Ovary (tissue), 7 donors: ENCODE results near the gene CTNS.

- PRO-cap, 7 experiments: no peak in any of the 7 experiments
- RAMPAGE, long total RNA, 2 experiments: no peak in any of the 2 experiments
These were observed 52.9 kb downstream of the SMG6 start for GRCh38 chr17:2250521-2251253.

- PRO-cap, 7 experiments: no peak in any of the 7 experiments
- RAMPAGE, long total RNA, 2 experiments: no peak in any of the 2 experiments
These were observed 6.0 kb downstream of the SGSM2 start for GRCh38 chr17:2343068-2343967.

DNA sequence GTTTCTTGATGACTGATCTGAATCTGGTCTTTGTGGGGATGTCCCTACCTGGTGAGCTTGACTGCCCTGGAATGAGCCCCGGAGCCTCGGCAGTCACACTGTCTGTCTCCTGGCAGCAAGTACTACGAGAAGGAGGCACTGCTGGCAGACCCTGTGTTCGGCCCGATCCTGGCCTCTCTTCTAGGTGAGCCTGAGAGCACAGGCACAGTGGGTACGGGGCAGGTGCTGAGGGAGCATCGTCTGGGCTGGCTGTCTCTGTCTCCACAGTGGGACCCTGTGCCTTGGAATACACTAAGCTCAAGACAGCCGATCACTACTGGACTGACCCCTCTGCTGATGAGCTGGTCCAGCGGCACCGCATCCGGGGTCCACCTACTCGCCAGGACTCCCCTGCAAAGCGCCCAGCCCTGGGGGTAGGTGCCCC, 25.4 kb downstream of the SGSM2 start:
- PRO-cap, 7 experiments: no peak in any of the 7 experiments
- RAMPAGE, long total RNA, 2 experiments: no peak in any of the 2 experiments

GRCh38 chr17:2394687-2395801, 5.8 kb downstream of the MNT start:
- PRO-cap, 7 experiments: no peak in any of the 7 experiments
- RAMPAGE, long total RNA, 2 experiments: no peak in any of the 2 experiments

DNA sequence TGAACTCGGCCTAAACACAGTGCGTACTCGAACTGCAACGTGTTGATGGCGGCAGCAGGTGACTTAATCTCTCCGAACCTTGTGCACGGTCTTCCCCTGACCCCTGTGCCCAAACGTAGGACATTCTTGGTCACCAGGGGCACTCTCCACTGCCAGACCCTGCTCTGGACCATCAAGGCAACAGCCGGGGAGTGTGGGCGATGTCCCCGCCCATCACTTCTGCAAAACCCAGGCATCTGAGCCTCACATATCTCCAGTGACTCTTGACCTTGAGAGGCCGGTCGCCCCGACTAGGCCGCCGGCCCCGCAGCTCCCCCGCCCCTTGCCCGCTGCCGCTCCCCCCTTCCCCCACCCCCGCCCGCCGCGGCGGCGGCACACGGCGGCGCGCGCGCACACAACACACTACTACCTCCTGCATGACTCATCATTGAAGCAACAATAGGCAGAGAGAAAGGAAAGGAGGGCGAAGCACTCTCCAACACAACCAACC, 2.1 kb downstream of the MNT start:
- PRO-cap, 7 experiments: peak in 7 of 7 experiments; most common plus-strand start position 438 of the sequence (in 5); most common minus-strand start position 324 of the sequence (in 5)
- RAMPAGE, long total RNA, 2 experiments: no peak in any of the 2 experiments

DNA sequence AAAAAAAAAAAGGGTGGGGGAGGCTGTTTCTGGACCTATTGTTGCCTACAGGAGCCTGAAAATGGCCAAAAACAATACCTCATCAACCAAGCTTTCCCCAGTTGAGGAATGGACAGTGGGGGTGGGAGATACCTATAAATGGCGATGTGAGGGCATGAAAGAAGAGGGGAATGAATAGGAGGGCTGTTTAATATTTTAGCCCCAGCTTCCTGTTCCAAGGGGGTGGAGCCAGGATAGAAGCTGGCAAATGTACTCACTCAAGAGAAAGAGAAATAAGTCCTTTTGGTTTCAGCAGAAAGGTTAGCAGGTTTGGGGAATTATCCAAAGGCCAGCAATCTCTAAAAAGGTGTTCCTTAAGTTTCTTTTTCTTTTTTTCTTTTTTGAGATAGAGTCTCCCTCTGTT, 3.5 kb upstream of the MNT start:
- PRO-cap, 7 experiments: no peak in any of the 7 experiments
- RAMPAGE, long total RNA, 2 experiments: no peak in any of the 2 experiments

DNA sequence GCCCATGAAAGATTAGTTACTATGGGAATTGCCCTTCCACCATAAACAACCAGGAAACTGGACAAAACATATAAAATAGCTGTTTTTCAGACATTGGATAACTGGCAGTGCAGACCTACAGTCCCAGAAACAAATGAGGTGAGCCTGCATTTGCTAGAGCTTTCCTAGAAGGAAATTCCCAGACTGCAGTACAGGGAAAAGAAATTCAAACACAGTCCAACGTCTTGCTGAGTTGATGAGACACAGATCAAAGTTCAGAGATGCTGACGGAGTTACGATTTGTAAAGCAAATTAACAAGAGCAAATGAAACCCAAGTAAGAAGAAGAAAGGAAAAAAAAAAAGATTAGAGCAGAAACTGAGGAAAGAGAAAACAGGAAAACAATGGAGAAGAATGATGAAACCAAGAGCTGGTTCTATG, 41.3 kb upstream of the MNT start:
- PRO-cap, 7 experiments: no peak in any of the 7 experiments
- RAMPAGE, long total RNA, 2 experiments: no peak in any of the 2 experiments

- PRO-cap, 7 experiments: no peak in any of the 7 experiments
- RAMPAGE, long total RNA, 2 experiments: no peak in any of the 2 experiments
These were observed 30.3 kb upstream of the PAFAH1B1 start for GRCh38 chr17:2562976-2563642.

DNA sequence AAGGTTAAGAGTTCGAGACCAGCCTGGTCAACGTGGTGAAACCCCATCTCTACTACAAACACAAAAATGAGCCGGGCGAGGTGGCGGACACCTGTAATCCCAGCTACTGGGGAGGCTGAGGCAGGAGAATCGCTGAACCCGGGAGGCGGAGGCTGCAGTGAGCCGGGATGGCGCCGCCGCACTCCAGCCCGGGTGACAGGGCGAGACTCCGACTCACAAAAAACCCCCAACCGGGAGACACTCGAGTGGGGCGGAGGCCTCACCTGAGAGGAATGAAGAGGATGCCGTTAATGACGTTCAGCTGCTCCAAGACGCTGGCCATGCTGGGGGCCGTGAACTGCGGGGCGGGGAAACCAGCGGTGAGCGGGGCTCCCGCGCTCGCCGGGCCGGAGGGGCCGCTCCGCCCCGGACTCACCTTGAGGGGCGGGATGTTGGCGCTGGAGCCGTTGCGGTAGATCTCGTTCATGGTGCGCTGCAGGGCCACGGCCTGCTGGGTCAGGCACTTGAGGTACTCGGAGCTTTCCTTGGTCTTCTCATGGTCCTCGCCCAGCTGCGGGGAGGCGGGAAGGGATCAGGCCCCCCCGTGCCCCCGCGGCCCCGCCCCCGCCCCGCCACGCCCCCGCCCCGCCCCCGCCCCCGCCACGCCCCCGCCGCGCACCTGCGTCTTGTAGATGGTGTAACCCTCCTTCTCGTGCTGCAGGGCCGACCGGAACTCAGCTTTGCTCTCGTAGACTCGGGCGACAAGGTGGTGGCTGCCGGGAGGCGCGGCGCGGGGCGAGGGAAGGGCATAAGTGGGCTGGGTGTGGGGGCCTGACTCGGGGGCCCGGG, 20.0 kb downstream of the CLUH start:
- PRO-cap, 7 experiments: no peak in any of the 7 experiments
- RAMPAGE, long total RNA, 2 experiments: no peak in any of the 2 experiments

- PRO-cap, 7 experiments: no peak in any of the 7 experiments
- RAMPAGE, long total RNA, 2 experiments: no peak in any of the 2 experiments
These were observed 10.1 kb downstream of the CLUH start for GRCh38 chr17:2701179-2702168.

DNA sequence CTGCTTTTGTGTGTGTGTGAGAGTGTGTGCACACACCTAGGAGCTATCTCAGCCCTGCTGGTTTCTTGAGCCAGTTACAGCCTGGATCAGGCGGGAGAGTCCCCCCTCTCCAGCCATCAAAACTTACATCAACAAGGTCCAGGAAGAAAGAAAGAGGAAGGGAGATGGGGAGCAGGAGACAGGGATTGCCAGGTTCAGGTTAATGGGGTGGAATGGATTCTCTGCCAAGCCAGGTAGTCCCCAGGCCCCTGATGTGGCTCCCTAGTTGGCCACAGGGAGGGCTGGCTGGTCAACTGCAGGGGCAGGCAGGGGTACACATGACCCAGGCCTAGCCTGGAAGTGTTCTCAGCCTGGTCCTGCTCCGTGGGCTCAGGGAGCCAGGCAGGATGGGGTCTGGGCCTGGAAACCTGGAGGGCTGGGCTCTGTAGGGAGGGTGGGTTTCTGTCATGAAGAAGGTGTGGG, 107.3 kb downstream of the RAP1GAP2 start:
- PRO-cap, 7 experiments: no peak in any of the 7 experiments
- RAMPAGE, long total RNA, 2 experiments: no peak in any of the 2 experiments

GRCh38 chr17:2967362-2968051, 95.9 kb downstream of the OR1D5 start:
- PRO-cap, 7 experiments: no peak in any of the 7 experiments
- RAMPAGE, long total RNA, 2 experiments: no peak in any of the 2 experiments

GRCh38 chr17:3007923-3008370, 55.5 kb downstream of the OR1D5 start:
- PRO-cap, 7 experiments: no peak in any of the 7 experiments
- RAMPAGE, long total RNA, 2 experiments: no peak in any of the 2 experiments

GRCh38 chr17:3513352-3514209, 37.8 kb downstream of the ASPA start:
- PRO-cap, 7 experiments: peak in 1 of 7 experiments; most common minus-strand start chr17:3513828 (in 1)
- RAMPAGE, long total RNA, 2 experiments: start-site peak on the minus strand in 1 of 2 experiments, at chr17:3513501-3513852 at its widest, 5 reads per replicate

GRCh38 chr17:3534696-3535521, 22.7 kb downstream of the TRPV3 start:
- PRO-cap, 7 experiments: peak in 5 of 7 experiments; most common plus-strand start chr17:3535153 (in 1); most common minus-strand start chr17:3535061 (in 4)
- RAMPAGE, long total RNA, 2 experiments: no peak in any of the 2 experiments

DNA sequence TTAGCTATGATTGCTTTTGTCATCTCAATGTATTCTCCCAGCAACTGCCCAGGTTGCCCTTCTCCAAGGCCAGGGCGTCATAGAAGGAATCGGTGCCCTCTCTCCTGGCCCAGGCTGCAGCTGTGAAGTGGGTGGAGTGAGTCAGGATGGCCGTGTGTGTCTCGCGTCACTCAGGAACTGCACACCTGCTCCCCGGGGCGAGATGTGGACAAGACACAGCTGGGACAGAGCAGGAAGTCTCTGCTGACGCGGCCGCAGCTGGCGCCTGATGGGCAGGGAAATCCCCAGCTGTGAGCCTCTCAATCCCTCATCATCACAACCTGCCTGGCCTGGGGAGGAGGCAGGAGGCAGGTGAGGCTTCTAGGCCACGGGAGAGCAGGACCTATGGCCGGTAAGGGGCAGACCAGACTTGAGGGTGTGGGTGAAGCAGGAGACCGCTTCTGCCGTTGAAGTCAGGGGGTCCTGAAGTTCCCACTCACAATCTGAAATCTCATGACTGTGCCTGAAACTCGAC, 971 bp upstream of the TRPV3 start:
- PRO-cap, 7 experiments: no peak in any of the 7 experiments
- RAMPAGE, long total RNA, 2 experiments: no peak in any of the 2 experiments

GRCh38 chr17:3635990-3637099, at the start of gene CTNS:
TSS of gene CTNS (plus strand) at chr17:3636760.
- PRO-cap, 7 experiments: peak in 7 of 7 experiments; most common plus-strand start chr17:3636732 (in 7); most common minus-strand start chr17:3636248 (in 5)
- RAMPAGE, long total RNA, 2 experiments: start-site peak on the plus strand in 2 of 2 experiments, at chr17:3636456-3636779 at its widest, 21 to 145 reads per replicate

GRCh38 chr17:3660234-3661210, 7.9 kb downstream of the TAX1BP3 start:
- PRO-cap, 7 experiments: no peak in any of the 7 experiments
- RAMPAGE, long total RNA, 2 experiments: no peak in any of the 2 experiments

GRCh38 chr17:3838105-3838641, 7.9 kb downstream of the NCBP3 start:
- PRO-cap, 7 experiments: no peak in any of the 7 experiments
- RAMPAGE, long total RNA, 2 experiments: no peak in any of the 2 experiments

DNA sequence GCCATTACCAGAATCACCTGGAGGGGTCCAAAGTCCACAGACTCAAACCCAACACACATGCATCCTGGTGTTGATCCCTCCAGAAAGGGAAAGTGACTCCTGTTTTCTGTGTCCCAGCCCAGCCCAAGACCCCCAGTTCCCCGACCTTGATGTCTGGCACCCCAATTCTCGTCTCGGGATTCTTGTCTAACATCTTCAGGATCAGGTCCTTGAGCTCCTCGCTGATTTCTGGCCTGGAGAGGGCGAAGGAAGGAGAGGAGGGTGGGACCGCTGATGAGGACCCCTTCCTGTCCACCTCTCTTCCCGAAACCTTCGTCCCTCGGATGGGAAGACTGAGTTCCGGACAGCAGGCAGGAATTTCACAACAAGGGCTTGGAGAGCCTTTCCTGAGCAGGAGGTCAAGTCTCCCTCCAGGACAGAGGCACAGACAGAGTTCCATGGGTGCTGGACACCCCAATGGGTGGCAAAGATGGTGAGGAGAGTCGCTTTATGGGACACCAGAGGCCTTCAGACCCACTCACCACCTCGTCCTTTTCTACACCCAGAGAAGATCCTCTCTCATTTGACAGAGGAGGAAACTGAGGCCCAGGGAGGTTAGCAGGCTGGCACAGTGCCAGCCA, 23.1 kb downstream of the CAMKK1 start:
- PRO-cap, 7 experiments: no peak in any of the 7 experiments
- RAMPAGE, long total RNA, 2 experiments: no peak in any of the 2 experiments